ENCODE results near the genes RRAS2, CYP2R1 and CALCB.

DNA sequence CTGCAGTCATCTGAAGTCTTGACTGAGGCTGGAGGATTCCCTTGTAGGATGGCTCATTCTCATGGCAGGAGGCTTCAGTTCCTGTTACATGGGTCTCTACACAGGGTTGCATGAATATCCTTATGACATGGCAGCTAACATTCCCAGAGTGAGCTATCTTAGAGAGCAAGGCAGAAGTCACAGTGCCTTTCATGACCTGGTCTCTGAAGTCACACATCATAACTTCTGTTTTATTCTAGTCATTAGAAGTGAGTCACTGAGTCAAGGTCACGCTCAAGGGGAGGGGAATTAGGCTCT is 10.3 kb upstream of the SPON1 start:
- PRO-cap, result no peak

DNA sequence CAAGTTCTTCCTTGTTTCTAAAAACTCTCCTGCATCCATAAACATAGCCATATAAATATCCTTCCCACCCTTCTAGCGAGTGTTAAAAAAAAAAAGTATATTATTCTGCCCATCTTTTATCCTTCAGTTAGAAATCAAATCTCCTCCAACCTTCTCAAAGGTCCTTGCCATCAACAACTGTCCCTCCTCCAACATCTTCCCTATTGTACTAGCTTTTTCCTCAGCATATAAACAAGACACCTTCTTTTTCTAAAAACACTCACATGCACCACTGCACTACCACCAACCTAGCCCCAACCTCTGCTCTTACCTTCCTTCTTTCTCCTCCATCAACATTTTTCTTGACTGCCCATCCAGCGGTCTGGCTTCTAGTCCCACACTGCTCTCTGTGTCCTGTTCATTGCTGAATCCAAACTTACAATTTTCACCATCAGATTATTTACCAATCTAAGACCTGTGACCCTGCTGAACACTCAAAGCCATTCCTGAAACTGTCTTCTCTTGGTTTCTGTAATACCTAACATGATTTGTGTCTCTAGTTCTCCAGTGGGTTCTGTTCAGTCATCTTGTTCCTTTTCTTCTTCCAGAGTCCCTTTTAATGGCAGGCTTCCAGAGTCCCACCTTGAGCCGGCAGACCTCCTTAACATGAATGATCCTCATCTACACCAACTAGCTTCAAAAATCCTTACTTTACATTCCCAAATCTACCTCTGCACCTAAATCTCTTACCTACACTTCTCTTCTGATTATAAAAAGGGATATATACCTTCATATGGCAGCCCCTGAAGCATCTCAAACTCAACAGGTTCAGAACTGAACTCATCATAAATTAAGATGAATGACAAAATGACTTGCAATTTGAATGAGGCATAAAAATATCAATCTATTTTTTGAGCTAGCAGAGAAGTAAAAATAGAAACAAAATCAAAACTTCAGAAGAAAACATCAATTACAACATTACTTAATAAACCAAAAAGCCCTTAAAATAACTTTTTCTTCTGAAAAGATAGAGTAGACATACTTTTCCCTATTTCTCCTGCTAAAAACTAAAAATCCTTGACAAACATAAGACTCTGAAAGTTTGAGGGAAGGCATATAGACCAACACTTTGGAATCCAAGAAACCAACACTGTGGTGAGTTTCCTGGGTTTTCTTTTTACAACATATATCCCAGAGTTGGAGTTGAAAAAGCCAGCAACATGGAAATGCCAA is 24.0 kb downstream of the RRAS2 start:
- PRO-cap, result no peak

GRCh38 chr11:14341892-14342511 is 17.0 kb downstream of the RRAS2 start:
- PRO-cap, result no peak

DNA sequence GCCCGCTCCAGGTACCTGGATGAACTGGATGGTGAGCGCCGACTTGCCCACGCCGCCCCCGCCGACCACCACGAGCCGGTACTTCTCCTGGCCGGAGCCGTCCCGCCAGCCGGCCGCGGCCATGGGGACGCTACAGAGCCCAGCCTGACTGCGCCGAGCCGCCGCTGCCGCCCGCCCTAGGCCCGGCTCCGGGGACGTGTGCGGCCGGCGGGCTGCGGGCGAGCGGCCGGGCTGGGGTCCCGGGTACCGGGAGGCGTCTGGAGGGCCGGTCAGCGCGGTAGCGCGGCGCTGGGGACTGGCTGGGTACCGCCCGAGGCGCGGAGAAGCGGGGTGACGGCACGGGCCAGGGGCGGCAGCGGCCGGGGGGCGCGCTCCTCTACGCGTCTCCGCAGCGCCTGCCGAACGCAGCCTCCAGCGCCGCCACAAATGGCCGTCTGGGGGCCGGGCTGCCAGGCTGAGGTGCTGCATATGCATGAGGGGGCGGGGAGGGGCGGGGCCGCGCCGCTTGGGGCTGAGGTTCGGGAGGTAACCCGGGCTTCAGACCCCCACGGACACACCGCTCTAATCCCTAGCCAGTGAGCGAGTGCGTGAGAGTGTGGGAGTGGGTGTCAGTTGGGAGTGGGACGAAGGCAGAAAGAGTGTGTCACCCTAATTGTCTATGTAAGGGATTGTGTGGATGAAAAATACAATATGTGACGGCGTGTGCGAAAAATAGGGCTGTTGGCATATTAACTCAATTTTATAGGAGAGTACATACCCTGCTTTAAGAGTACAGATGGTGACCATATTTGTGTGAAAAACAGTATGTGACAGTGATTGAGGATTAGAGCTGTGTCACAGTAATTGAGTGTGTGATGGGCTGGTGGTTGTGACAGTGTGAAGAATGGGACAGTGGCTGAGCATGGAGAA is at the start of gene RRAS2:
Gene RRAS2, minus strand, starts transcription at position 436 of the 909 bp plus-strand sequence.
- PRO-cap, result bidirectional peak, plus-strand start at position 194 of the sequence, minus-strand start at position 152 of the sequence; unidirectional peak, minus-strand start at position 259 of the sequence; unidirectional peak, minus-strand start at position 436 of the sequence

DNA sequence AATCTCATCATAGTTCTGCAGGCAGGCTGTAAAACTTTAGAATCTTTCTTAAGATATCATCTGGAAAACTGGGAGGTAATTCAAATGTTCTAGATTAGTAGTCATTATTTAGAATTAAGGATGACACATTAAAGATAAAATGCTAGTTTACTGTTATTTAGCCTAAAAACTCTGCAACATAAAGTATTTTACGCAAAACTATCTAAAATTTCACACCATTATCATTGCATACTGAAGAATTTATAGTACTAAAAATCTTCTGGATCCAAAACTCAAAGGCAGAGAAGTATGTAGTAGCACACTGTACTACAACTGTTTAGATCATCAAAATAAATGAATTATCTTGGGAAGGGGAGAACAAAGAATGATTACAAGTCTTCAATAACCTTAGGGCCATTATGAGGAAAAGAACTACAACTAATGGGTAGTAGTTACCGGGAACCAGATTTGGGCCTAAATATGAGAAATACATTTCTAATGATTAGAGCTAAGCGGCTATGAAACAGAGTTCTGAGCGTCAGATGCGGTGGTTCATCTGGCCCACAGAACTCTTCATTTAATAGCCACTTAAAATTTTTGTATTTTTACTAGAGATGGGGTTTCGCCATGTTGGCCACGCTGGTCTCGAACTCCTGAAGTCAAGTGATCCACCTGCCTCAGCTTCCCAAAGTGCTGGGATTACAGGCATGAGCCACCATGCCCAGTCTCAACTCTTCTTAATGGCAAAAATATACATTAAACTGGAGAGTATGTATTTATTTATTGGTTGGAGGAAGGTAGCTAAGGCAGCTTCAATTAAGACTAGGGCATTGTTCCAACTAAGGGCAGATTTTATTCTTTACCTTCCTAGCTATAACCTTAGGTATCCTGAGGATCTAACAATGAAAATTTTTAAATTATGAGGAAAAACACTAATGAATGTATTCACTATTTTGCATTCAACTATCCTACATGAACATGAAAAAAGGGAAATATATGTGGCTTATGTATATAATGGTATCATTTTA is 4.3 kb downstream of the COPB1 start:
- PRO-cap, result no peak

DNA sequence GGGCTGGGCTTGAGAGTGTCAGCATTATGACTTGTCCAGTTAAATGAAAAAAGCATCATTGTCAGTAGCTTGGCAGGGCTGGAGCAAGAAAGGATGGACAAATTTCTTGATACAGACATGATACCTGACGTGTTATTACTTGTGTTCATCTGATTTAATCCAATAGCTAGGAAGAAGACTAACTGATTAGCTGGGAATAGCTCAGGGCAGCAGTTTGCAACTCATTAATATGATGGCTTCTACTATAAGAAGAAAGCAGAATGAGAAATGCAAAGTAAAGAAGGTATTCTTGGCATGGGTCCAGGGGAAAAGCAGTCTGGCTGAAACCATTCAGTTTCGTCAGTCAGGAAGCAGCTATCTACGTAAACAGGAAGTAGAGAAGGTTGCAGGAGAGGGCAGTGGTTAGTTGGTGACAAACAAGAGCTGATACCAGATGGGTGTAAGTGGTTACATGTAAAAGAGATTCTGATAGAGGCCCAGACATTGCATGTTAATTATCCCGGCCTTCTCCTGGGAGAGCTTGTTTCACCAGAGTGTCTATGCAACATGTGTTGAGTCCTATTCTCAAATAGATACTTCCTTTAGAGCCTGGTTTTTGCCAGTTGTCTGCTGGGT is 58.2 kb upstream of the PSMA1 start:
- PRO-cap, result no peak

- PRO-cap, result no peak
These were observed 114.5 kb downstream of the CYP2R1 start for GRCh38 chr11:14777397-14778084.

GRCh38 chr11:14891896-14892830 is at the start of gene CYP2R1:
Gene CYP2R1, minus strand, starts transcription at chr11:14892231.
- PRO-cap, result bidirectional peak, plus-strand start at chr11:14892388, minus-strand start at chr11:14892229

- PRO-cap, result unidirectional peak, minus-strand start at chr11:15034909
These were observed 38.6 kb upstream of the CALCB start for GRCh38 chr11:15034840-15035152.

DNA sequence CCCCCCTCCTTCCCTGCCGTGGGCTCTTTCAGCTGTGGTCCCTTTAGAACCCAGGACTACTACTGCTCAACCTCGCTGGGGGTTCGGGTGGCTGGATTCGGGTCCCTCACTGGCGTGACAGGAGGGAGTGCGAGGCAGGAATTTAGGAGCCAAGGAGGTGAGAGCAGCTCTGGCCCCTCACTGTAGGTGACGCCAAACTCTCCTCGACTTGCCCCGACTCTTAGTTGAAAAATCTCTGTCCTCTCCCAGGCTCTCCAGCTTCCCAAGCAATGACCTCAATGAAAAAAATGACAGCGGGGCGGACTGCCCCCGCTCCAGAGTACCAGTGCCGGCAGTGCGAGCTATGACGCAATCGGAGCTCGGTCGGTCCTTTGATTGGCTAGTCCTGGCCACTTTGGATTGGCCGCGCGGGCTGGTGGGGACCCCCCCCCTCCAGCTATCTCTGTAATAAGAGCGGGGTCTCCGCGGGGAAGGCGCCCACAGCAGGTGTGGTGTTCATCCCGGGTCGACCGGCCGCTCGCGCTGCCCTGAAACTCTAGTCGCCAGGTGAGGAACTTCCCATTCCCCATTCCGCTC is at the start of gene CALCB:
Gene CALCB, plus strand, starts transcription at position 476 of the 576 bp plus-strand sequence.
- PRO-cap, result no peak

- PRO-cap, result no peak
These were observed 556.2 kb downstream of the SOX6 start for GRCh38 chr11:15800065-15800584.

- PRO-cap, result no peak
These were observed 162.5 kb downstream of the SOX6 start for GRCh38 chr11:16193636-16194554.

GRCh38 chr11:16803938-16804873 is 65.8 kb downstream of the C11orf58 start:
- PRO-cap, result no peak

DNA sequence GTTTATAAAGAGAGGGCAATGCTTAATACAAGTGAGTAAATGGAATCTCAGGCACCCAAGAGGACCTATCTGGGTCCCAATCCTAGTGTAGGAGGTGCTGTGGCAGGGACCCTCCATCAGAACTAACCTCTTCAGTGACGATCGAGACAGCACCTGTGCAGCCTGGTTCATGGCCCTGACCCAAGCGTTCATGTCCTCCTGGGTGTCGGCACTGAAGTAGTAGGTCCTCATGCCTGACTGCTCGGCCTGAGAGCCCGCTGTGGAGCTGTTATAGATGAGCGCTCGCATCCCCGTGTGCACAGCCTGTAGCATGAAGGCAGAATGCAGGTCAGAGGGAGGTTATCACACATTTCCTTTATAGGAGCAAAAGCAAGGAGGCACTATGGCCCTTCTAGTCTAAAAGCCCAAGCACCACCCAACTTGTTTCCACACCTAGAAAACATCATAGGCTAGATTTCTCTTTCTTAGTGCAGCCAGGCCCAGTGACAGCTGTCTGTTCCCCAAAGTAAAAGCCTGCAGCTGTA is 103.0 kb downstream of the C11orf58 start:
- PRO-cap, result no peak

- PRO-cap, result no peak
These were observed 45.1 kb downstream of the PLEKHA7 start for GRCh38 chr11:16968954-16969691.

GRCh38 chr11:17015333-17015697 is 1.1 kb upstream of the PLEKHA7 start:
- PRO-cap, result no peak

- PRO-cap, result no peak
These were observed 2.5 kb downstream of the RPS13 start for GRCh38 chr11:17075026-17075270.

DNA sequence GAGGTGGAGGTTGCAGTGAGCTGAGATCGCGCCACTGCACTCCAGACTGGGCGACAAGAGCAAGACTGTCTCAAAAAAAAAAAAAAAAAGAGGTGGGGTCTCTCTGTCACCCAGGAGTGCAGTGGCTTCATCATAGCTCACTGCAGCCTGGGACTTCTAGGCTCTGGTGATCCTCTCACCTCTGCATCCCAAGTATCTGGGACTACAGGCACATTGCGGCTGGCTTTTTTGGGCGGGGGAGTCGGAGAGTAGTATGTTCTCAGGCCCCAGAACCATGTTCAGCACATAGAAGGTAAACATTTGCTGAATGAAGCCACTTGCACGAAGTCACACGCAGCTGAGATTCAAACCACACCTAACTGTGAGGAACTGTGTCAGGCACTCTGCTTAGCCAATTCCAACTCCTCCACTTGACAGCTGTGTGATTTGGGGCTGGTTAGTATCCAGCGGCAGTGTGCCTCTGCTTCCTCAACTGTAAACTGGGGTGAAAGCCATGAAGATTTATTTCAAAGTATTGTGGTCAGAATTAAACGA is 917 bp downstream of the RPS13 start:
- PRO-cap, result no peak

GRCh38 chr11:17208268-17209012 is 654 bp upstream of the PIK3C2A start:
- PRO-cap, result bidirectional peak, plus-strand start at chr11:17208577, minus-strand start at chr11:17208369; unidirectional peak, plus-strand start at chr11:17208877

GRCh38 chr11:17209013-17209603 is 1.3 kb upstream of the PIK3C2A start:
- PRO-cap, result bidirectional peak, plus-strand start at chr11:17209491, minus-strand start at chr11:17209115